Measurements from ENCODE around the gene TBXAS1.

- PRO-cap: no peak
Observed at GRCh38 chr7:139384124-139384498, 24.4 kb downstream of the LUC7L2 start.

GRCh38 chr7:139452729-139453332 lies 30.6 kb downstream of the KLRG2 start:
- PRO-cap: no peak

GRCh38 chr7:139563346-139564469 lies 40.2 kb downstream of the CLEC2L start:
- PRO-cap: no peak

- PRO-cap: no peak
Observed at GRCh38 chr7:139565386-139566281, 42.1 kb downstream of the CLEC2L start.

GRCh38 chr7:139566282-139566949 lies 42.9 kb downstream of the CLEC2L start:
- PRO-cap: no peak

GRCh38 chr7:139646921-139647552 lies 123.6 kb downstream of the CLEC2L start:
- PRO-cap: no peak

DNA sequence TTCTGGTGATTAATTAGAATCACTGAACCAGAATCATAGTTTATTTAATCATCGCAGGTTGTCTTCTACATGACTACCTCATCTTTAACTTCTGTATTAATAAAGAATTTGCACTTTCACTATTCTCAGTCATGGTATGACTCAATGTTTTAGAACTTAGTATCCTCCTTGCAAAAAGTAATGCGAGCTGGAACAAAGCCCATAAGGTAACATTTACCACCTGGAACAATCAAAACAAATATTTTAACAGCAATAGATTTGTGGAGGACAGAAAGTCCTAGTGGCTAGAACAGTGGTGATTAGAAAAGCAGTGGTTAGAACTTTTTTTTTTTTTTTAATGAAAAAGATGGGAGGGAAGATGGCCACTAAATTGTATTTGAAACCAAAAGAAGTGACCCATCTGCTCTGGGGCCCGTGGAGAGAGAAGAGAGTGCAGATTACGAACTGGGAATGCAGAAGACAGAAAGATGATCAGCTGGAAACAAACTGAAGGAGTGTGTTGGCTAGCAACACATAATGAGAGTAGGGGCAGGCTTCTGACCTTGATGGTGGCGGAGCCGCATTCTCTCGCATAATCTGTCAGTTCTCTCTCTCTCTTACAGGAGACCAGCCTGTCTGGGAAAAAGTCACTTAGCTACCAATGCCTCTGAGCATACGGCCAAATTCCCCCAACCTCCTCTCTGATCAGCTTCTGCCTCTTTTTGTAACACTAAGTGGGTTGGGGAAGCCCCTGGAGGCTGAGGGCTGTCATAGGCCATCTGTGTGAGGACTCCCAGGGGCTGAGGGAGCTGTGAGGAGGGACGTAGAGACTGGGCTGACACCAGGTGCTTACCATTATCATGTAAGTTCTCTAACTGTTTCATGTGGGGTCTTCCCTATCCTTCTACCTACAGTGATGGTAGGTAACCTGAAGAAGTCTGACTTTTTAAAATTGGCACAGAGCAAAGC lies 104.7 kb downstream of the HIPK2 start:
- PRO-cap: no peak

DNA sequence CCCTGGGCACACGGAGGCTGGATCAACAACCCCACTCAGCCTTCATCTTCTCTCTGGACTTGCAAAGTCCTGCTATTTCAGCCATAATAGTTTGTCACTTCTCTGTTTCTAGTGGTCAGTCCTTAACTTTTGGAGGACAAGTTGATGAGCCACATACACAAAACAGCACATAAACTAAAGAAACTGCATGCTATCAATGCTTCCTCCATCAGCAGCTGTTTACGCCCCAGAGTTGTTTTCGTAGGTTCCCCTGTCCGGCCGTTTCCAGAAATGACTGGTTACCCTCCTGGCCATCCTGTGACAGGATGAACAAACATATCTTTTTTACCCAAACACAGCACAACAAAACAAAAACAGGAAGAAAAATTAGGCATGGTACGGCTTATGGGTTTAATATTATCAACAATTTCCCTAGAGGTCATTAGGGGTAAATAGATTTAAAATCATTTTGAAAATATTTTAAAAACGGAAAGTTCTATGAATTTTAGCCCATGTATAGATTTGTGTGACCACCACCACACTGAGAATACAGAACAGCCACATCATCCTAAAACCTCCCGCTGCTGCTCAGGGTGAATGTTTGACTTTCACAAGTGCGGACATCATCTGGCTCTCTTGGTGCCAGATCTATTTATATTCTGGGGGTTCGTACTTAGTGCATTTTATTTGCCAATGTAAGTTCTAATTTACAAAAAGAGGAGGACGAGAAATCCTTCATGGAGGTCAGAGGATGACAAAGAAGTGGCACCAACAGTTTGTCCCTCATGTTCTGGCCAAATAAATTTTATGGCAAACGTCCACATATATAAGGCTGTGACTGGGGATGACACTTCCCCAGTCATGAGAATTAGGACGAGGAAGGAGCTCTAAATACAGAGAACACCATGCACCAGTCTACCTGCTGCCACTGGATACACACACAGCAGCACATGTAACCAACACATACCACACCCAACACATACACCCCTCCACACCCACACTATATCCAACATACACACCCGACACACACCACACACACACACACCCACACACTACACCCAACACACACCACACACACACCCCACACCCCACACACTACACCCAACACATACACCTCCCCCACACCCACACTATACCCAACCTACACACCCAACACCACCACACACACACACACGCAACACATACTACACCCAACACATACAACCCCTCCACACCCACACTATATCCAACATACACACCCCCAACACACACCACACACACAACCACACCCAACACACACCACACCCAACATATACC lies 74.6 kb downstream of the HIPK2 start:
- PRO-cap: no peak

DNA sequence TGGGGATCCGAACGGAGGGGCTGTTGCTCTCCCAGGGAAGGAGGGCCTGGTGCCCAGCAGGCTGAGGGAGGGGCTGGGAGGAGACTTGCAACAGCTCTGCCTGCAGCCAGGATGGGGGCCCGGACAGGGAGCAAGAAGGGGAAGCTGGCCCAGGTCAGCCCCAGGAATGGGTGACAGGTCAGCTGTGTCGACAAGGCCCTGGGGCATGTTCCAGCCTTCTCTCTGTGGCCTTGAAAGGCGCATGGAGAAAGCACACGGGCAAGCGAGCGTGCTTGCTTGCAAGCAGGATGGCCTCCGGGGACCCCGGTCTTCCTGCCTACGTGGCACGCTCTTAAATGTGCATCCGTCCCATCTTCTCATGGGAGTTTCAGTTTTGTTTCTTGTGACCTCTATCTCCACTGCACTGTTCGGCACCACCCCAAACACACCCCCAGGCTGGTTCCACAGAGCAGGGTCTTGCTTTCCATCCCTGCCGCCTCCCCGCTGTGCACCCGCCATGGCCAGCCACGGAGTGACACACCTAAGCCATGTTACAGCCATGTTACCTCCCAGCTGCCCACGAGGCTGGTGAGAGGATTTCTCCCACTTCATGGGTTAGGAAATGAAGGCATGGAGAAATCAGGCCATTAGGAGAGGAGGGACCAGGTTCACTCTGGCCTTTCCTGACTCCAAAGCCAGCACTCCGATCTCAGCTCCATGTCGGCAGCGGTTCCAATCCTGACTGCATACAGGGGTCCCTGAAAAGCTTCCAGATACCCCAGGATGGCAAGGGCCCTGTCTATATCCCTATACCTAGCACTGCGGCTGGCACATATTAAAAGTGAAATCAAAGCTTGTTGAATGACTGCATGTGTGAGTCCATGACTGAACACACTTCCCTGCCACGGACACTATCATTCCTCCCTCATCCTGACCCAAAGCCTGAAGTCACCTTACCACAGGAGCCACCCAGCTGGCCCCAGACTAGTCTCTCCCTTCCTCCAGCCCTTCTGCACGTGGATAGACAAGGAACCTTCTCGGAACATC lies 63.1 kb downstream of the HIPK2 start:
- PRO-cap: no peak

- PRO-cap: no peak
Observed at GRCh38 chr7:139719922-139721235, 57.4 kb downstream of the HIPK2 start.

- PRO-cap: no peak
Observed at GRCh38 chr7:139732168-139732641, 45.6 kb downstream of the HIPK2 start.

- PRO-cap: no peak
Observed at GRCh38 chr7:139744618-139745415, 33.0 kb downstream of the HIPK2 start.

GRCh38 chr7:139745940-139746420 lies 31.8 kb downstream of the HIPK2 start:
- PRO-cap: no peak

DNA sequence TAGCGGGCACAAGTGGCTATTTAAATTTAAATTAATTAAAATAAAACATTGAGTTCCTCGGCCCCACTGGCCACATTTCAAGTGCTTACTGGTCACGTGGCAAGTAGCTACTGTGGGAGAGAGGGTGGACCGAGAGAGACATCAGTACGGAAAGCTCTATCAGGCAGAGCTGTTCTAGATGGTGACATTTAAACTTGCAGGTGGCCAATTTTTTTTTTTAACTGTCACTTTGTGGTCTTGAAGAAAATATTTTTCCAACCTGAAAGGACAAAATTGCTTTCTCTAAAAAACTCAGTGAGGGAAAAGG lies 30.0 kb downstream of the HIPK2 start:
- PRO-cap: no peak

- PRO-cap: no peak
Observed at GRCh38 chr7:139775418-139776416, 2.1 kb downstream of the HIPK2 start.

DNA sequence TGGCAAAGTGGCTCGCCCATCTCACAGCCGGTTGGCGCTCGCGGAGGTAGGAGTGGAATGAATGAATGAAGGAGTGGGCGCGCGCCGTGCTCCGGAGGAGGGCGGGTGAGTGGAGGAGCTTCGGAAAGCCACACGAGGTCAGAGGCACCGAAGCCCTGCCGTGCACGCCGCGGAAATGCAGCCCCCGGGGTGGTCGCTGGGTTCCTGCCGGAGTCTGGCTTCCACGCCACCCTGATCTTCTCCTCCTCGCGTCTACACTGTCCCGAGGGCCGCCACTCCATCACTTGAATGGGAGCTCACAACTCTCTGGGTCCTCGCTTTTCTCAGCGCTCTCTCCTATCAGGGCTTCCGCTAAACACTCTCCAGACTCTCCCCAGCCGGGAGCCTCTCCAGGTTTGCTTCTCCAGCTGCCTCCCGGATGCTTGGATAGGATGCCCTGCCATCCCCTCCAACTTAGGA lies 657 bp upstream of the HIPK2 start:
- PRO-cap: no peak

DNA sequence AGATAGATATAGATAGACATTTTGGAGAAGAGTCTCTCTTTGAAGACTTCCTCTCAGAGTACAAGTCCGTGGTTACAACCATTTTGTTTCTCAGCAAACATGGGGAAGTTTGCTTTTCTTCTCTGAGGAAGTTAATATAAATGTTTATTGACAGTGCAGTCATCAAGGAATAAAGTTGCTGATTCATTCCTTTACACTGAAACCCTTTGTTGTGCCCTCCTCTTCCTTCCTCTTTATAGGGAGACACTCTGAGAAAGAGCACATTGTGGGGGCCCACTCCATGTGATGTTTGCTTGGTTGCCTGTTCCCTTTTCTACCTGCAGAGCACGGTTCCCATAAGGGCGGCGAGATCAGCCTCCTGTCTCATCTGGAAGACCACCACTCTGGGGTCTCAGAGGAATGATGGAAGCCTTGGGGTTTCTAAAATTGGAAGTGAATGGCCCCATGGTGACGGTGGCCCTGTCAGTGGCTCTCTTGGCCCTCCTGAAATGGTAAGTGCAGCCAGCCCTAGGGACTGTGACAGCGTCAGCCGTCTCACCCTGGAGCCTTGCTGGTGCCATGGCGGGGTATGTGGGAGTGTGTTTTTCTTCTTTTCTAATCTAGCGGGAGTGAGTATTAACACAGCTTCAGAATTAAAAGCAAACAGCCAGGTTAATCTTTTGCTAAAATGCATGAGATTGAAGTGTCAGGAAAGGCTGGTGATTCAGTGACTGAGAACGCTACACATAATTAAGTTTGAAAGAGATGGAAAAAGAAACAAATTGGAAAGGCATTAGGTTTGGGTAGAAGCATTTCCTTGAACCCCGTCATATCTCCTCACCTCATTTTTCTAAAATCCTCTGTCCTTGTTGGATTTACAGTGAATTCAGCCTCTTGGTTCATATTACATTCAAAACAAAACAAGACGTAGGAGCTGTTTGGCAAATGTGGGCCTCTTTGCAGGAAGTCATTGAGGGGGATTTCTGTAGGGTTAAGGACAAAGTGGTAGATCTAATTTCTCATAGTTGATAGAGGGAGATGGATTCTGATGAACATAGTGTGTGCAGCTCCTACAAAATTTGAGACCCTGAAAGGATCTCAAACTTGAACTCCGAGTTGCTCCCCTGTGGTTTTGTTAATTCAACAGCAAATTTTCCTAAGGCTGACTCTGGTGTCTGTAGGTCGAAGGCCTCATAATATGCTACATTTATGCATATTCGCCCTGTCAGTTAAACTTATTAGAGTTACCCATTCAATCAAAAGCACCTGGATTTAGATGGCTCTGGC lies at the start of gene TBXAS1:
Gene TBXAS1 (plus strand): TSS at position 276 of the 1,266 bp plus-strand sequence.
- PRO-cap: no peak

- PRO-cap: no peak
Observed at GRCh38 chr7:139918067-139919010, 89.3 kb downstream of the TBXAS1 start.

- PRO-cap: no peak
Observed at GRCh38 chr7:139977187-139977627, 85.5 kb downstream of the PARP12 start.

- PRO-cap: no peak
Observed at GRCh38 chr7:140146538-140147547, 29.9 kb downstream of the KDM7A start.

Measured in type B pancreatic cell (in vitro differentiated cells).